ENCODE results near the genes CYP4Z1, STIL and CMPK1.

GRCh38 chr1:46246407-46247558, 780 bp upstream of the RAD54L start:
- PRO-cap, 2 experiments = peak in 1 of 2 experiments; most common minus-strand start chr1:46247393 (in 1)

- PRO-cap, 2 experiments = no peak in any of the 2 experiments
Measured at GRCh38 chr1:46300352-46301203, 2.8 kb downstream of the LRRC41 start.

- PRO-cap, 2 experiments = no peak in any of the 2 experiments
Measured at GRCh38 chr1:46341580-46342351, 1.2 kb downstream of the NSUN4 start.

GRCh38 chr1:46352079-46352544, 11.5 kb downstream of the NSUN4 start:
- PRO-cap, 2 experiments = no peak in any of the 2 experiments

GRCh38 chr1:46522979-46523390, 12.3 kb downstream of the TMEM275 start:
- PRO-cap, 2 experiments = no peak in any of the 2 experiments

- PRO-cap, 2 experiments = no peak in any of the 2 experiments
Measured at GRCh38 chr1:46613521-46614242, 2.9 kb downstream of the MOB3C start.

- PRO-cap, 2 experiments = no peak in any of the 2 experiments
Measured at GRCh38 chr1:46658251-46658947, 9.8 kb downstream of the ATPAF1 start.

- PRO-cap, 2 experiments = no peak in any of the 2 experiments
Measured at GRCh38 chr1:46718107-46718976, 572 bp downstream of the EFCAB14 start.

DNA sequence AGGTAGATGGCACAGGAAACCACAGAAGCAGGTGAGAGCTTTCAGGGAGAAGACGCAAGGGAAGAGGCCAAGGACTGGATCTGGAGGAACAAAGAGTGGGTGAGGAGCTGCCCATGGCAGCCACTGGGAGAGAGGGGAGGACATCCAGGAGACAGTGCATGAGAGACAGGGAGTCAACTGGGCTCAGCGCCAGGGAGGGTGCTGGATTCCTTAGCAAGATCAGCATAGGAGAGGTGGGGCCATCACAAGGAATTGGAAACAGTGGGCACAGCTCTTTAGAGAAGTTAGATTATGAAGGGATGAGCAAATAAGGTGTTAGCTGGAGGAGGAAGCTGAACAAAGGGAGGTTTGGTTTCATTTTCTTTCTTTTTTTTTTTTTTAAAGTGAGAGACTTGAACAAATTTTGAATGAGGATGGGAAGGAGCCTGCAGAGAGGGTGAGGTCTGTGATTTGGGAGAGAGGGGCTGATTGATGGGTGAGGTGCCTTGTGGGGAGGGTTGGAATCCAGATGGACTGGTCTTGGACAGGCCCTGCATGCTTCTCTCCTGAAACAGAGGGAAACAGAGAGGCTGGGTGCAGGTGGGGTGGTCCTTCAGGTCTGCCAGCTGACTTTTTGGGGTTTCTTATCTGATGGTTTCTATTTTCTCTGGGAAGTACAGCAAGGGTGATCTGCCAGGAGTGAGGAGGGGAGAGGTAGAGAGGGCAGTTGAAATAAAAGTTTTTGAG, 5.4 kb downstream of the CYP4B1 start:
- PRO-cap, 2 experiments = no peak in any of the 2 experiments

GRCh38 chr1:46948569-46948883, 7.2 kb upstream of the CYP4A11 start:
- PRO-cap, 2 experiments = no peak in any of the 2 experiments

DNA sequence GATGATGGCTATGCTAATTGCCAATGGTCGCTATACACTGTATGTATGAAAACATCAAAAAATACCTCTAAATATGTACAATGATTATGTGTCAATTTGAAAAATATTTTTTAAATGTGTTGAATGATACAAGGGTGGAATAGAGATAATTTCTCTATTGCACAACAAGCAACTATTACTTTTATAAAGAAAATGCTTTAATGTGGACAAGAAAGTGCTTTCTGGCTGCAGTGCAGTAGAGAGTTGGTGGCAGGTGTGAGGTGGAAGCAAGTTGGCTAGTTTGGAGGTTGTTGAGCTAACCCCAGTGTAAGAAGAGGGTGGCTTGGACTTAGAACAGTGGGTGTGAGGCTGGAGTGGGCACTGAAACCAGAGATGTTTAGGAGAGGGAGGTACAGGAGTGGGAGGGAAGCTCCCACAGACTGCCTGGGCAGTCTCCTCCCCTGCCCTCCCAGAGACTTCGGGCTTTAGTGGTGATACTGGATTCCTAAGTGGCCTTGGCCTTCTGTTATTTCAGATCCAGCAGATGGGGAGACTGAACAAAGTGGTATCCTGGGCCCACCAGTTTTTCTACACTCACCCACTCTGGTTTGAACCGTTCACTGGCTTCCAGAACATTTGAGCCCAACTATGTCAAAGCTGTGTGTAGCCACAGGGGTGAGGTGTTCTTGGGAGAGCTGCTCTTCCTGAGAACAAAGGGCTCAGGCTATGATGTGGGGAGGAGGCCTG, 19.8 kb upstream of the CYP4A11 start:
- PRO-cap, 2 experiments = no peak in any of the 2 experiments

GRCh38 chr1:46986327-46986997, 37.0 kb upstream of the CYP4X1 start:
- PRO-cap, 2 experiments = no peak in any of the 2 experiments

GRCh38 chr1:47067100-47067576, at the start of gene CYP4Z1:
CYP4Z1 (plus strand) TSS chr1:47067231.
- PRO-cap, 2 experiments = no peak in any of the 2 experiments

DNA sequence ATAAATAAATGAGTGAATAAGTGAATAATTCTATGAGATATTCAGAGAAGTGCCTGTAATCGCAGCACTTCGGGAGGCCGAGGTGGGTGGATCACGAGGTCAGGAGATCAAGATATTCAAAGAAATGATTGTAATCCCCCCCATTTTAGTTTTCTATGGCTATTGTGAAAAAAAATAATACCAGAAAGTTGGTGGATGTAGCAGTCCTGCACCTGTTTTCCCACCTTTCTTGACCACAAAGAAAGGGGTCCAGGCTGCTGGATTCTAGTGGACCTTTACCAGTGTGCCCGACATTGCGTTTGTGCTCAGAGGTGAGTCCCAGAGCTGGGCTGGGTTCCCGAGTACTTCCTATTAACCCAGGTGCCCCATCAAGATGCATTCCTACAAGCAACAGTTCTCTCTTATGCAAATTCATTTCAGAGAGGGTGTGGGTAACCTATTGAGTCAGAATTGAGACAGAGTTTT, 7.6 kb upstream of the CYP4A22 start:
- PRO-cap, 2 experiments = no peak in any of the 2 experiments

- PRO-cap, 2 experiments = no peak in any of the 2 experiments
Measured at GRCh38 chr1:47139051-47139320, 1.7 kb downstream of the CYP4A22 start.

- PRO-cap, 2 experiments = no peak in any of the 2 experiments
Measured at GRCh38 chr1:47192124-47192717, 2.4 kb upstream of the PDZK1IP1 start.

DNA sequence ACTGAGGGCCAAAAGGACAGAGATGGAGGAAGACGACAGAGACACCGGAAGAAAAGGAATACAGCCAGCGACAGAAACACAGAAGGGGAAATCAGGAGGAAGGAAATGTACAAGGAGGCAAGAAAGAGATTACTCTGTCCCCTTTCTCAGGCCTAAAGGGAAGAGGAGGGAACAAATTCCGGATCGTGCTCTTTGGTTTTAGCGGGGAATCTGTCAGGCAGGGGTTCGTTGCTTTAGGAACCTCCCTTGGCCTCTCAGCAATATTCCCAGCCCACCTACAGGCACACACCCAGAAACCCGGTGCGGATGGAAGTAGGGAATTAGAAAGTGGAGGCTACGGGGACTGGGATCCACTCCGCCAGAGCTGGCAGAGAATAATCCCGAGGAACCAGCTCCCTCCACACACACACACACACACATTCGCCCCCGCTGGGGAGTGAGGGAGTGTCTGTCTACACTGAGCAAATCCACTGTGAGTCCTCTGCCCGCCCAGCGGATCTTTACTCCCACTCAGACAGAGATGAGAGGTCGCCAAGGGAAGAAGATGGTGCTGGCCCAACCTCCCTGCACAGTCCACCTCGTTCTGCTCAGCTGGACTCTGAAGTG, 5.8 kb downstream of the TAL1 start:
- PRO-cap, 2 experiments = no peak in any of the 2 experiments

- PRO-cap, 2 experiments = no peak in any of the 2 experiments
Measured at GRCh38 chr1:47230635-47231667, 1.1 kb downstream of the TAL1 start.

DNA sequence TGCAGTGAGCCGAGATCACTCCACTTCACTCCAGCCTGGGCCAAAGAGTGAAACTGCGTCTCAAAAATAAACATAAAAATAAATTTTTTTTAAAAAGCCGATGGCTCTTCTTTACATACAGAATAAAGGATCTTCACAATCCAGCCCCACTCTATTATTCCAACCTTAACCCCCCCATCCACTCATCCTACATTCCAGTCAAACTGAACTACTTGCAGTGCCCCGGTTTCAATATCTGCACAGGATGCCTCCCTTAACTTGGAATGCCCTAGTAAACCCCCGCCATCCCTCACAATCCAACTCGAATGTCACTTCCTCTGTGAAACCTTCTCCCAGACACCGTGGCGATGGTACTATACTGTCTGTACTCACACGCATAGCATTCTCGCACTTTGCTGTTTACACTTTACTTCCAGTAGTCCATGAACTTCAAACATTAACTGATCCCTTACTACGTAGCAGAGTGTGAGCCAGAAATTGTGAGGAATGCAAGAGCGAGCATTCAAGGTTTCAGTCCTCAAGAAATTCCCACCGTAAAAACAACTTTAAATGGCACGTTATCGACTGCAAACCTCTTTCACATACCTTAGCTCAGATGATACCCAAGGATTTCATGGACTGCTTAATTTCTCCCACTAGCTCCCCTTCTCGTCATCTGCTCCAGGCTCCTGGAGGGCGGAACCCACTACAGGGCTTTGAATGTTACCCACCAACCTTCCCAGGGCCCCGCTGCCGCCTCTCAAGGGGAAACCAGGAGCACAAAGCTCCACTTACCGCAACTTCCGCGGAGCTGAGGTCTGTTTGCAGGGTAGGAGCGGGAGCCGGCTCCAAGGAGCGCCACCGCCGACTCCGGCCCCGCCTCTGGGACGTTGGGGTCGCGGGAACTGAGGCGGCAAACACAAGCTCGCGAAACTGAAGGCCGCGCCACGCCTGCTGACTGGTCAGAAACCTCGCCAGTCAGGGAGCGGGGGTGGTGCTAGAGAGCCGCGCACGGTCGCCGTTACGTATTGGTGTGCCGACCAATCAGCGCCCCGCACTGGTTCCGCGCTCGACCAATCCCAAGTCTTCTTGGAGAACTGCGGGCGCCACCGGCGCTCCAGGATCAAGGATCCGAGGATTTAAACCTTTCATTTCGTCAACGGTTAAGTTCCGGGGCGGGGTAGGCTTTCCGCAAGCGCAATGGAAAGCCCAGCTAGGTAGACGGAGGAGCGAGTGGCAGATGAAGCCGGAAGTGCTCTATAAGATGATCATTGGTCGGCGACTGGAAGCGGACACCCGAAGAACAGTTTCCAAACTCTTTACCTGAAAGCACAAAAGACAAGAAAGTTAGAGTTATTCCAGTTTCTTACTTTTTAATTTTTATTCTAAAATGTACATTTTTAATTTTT, at the start of gene STIL:
Gene STIL, minus strand, starts transcription at position 886 of the 1,388 bp plus-strand sequence.
- PRO-cap, 2 experiments = peak in 2 of 2 experiments; most common plus-strand start position 1,241 of the sequence (in 2); most common minus-strand start position 871 of the sequence (in 1)

- PRO-cap, 2 experiments = peak in 2 of 2 experiments; most common plus-strand start chr1:47333797 (in 2); most common minus-strand start chr1:47334206 (in 2)
Measured at GRCh38 chr1:47333420-47334406, at the start of gene CMPK1. CMPK1 (plus strand) TSS chr1:47333790.